MCF 10A (cell line): ENCODE results near the gene PNPLA8.

- PRO-cap = no peak
- RRBS = no CpG with 5 or more reads among the region's 6 CpGs
Measured at GRCh38 chr7:107387447-107388077, 82.3 kb upstream of the GPR22 start.

- PRO-cap = no peak
- RRBS = no CpG with 5 or more reads among the region's 1 CpG
Measured at GRCh38 chr7:107491056-107491872, 21.4 kb downstream of the GPR22 start.

DNA sequence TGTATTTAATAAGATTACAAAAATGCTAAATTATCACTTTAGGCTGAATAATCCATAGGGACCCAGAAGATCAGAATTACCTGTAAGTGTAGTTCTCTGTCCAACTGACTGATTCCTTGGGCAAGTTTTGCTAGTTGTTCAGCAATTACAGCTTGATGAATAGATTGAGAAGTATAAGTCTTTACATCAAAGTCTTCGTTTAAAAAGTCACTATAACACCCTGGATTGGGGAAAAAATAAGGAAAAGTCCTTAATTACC, 5.9 kb downstream of the COG5 start:
- PRO-cap = no peak
- RRBS = no CpG with 5 or more reads among the region's 1 CpG

DNA sequence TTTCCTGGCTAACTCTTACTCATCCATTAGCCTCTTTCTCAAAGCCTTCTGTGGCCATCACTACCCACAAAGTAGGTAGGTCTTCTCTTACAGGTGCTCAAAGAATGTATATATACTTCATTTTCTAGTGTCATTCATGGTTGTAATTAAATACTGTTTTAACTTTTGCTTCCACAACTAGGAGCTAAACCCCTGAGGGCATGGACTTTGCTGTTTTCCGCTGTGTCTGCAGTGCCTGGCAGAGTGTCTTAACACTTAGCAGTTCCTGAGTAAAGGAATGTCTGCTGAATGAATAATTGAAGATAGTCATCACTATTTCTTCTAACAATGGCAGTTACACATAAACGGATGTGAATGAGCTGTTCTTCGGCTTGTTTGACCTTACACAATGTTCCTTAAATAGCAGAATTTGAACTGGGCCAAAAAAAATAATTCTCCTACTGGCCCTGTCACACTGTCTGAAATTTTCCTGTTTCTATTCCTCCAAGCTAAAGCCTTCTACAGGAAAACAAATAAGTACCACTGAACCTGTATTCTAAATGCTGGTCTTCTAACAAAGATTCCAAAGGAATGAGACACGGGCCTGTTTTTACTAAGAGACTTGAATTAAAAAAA, 15.2 kb downstream of the BCAP29 start:
- PRO-cap = no peak
- RRBS = no CpG with 5 or more reads among the region's 4 CpGs

DNA sequence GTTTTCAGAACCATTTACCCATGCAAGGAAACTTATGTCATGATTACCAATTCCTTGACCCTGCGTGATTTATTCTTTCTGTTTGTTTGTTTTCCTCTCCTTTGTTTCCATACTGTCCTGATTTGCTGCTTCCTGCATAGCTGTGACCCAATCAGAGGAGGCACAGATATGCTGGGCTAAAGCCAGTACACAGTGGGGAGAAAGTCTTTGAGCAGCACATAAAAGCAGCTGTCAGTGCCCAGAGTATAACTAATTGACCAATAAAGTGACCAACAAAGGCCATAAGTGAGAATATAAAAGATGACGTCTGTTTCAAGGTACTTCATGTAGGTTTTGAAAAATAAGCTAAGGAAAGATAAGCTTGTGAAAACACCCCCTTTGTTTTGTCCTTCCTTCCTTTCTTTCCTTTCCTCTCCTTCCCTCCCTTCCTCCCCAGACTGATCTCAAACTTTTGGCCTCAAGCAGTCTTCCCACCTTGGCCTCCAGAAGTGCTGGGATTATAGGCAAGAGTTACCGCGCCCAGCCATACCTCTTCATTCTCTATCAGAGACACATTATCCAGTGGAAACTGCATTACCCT, 16.9 kb downstream of the BCAP29 start:
- PRO-cap = no peak
- RRBS = no CpG with 5 or more reads among the region's 4 CpGs

DNA sequence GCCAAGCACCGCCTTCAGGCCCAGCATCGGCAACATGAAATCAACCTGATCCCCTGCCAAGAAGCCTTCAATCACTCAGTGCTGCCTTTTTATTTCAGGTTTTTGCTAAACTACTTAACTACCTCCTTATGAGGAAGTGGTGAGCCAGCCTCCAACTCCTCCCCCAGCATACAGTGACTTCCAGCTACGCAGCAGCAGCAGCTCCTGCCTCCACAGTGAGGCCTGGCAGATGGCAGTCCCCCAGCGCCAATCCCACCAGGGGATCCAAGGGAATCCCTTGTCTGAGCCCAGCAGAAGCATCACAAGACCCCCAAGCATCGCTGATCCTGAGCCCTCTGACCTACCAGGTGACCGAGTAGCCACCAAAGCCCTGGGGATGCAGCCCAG, 31.9 kb upstream of the SLC26A4 start:
- PRO-cap = no peak
- RRBS = no CpG with 5 or more reads among the region's 6 CpGs

GRCh38 chr7:107785883-107786416, 17.1 kb downstream of the SLC26A3 start:
- PRO-cap = no peak
- RRBS = no CpG with 5 or more reads among the region's 3 CpGs

GRCh38 chr7:107946698-107947346, 55.8 kb downstream of the DLD start:
- PRO-cap = no peak
- RRBS = no CpG with 5 or more reads among the region's 8 CpGs

DNA sequence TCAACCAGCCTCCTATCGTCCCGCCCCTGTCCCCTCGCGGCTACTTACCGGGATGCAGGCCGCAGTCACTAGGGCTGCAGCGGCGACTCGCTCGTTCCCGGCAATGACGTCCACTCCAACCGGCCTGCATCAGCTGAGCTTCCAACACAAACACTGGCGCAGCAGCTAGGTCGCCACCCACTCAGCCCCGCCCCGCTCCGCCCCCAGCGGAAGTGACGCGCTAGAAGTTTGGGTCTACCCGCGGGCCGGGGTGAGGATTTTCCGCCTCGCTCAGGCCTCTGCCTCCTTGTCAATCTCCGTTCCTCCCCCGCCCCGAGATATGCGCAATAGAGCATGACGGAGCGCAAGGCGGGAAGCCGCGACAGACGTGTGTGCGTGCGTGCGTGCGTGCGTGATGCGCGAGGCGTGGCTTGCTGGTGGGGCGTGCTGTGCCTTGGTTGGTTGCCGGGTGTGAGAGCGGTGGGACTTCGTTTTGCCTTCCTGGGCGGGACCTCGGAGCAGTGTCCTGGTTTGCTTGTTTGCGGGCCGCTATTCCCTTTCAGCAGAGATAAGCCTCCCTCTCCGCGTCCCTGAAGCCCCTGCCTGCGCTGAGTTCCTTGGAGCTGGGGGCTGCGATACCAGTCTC, at the start of gene PNPLA8:
Gene PNPLA8 (minus strand): TSS at position 155 of the 625 bp plus-strand sequence.
- PRO-cap = bidirectional peak, plus-strand start at position 470 of the sequence, minus-strand start at position 105 of the sequence
- RRBS = under 1% methylated on average over 11 of the region's 56 CpGs

- PRO-cap = no peak
- RRBS = no CpG with 5 or more reads among the region's 4 CpGs
Measured at GRCh38 chr7:108575004-108576074, 5.7 kb downstream of the DNAJB9 start.

DNA sequence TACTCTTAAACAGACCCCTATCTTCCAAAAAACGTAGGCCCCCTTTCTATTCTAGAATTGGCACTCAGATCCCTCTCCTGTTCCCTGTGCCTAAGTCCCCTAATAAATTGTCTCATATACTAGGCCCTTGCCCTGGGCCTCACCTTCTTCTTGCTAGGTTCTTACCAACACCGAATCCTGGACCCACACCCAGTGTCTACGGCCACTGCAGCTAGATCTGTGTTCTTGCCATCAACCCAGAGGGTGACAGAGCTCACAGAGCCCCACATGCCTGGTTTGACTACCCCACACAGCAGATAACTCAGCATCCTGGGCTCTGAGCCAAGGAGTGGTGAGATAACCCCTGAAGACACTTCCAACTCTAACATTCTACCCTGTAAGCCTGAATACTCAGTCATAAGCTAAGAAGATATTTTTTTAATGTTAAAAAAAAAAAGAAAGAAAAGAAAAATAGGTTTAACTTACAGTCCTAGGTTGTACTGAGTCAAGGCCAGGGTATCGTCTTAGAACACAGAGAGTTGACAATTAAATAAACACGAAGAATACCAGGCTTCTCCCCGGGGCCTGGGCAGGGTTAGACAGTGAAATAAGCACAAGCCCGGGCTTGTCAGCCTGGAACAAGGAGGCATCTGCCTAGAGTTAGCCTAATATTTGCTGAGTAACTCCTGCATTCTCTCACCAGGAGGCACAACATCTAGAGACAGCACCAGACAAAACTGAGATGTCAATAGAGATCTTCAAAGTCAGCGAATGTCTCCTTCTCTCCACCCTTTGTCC, 556.6 kb upstream of the LRRN3 start:
- PRO-cap = bidirectional peak, plus-strand start at position 364 of the sequence, minus-strand start at position 298 of the sequence; bidirectional peak, plus-strand start at position 665 of the sequence, minus-strand start at position 631 of the sequence
- RRBS = no CpG with 5 or more reads among the region's 8 CpGs

DNA sequence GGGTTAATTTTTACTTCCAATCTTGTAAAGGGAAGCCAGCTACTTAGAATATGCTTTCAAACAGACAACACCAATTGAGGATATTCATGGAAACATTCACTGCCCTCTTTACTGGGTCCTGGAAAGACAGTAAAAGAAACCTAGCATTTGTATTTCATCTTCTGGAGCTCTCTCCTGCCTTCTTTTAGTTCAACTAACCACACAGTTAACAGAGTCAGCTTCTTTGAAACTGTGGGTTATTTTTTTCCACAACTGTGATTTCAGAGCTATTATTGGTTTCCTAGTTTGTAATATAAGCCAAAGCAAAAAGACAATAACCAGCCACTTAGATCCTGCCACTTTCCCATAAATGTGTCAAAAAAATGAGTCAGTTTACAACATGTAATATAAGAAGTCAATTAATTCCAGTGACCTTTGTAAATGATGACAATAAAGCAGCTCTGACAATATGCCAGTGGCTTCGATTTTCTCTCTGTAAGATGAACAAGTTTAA, 1.8 kb downstream of the LRRN3 start:
- PRO-cap = no peak
- RRBS = no CpG with 5 or more reads among the region's 1 CpG

GRCh38 chr7:111226160-111226560, 135.2 kb downstream of the LRRN3 start:
- PRO-cap = no peak
- RRBS = no CpG with 5 or more reads among the region's 6 CpGs

- PRO-cap = no peak
- RRBS = no CpG with 5 or more reads among the region's 2 CpGs
Measured at GRCh38 chr7:111315704-111316124, 224.8 kb downstream of the LRRN3 start.

GRCh38 chr7:111344040-111344828, 218.1 kb downstream of the IMMP2L start:
- PRO-cap = no peak
- RRBS = no CpG with 5 or more reads among the region's 2 CpGs

- PRO-cap = no peak
- RRBS = no CpG with 5 or more reads among the region's 5 CpGs
Measured at GRCh38 chr7:111399908-111400801, 162.1 kb downstream of the IMMP2L start.

DNA sequence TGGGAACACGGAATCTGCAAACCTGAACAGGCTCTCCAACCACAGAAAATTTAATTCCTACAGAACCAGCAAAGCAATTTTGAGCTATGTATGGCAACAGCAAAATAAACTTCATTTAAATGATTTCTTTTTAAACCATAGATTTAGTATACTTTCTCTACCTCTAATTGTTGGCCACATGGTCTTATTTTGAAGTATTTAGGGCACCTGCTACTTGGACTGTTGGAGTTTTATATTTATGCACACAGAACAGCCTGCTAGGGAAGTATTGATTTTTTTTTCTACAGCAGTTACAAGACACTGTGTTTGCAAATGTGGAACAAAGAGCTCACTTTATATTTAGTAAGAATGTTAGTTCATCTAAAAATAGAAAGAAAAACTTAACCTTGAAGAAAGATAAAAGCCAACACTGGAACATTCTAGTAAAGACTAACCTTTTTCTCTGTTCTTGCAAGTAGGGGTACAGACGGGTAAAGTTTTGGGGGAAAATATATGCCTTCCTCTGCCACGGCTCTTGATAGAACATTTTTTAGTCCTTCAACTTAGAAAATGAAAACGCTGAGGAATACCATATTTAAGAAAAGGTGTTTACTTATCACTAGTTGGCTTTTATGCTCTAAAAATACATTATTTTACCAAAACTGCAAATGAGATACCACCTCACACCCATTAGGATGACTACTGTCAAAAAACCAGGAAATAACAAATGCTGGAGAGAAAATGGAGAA, 241.1 kb upstream of the IMMP2L start:
- PRO-cap = no peak
- RRBS = no CpG with 5 or more reads among the region's 4 CpGs

- PRO-cap = no peak
- RRBS = no CpG with 5 or more reads among the region's 2 CpGs
Measured at GRCh38 chr7:111817951-111818536, 255.8 kb upstream of the IMMP2L start.

DNA sequence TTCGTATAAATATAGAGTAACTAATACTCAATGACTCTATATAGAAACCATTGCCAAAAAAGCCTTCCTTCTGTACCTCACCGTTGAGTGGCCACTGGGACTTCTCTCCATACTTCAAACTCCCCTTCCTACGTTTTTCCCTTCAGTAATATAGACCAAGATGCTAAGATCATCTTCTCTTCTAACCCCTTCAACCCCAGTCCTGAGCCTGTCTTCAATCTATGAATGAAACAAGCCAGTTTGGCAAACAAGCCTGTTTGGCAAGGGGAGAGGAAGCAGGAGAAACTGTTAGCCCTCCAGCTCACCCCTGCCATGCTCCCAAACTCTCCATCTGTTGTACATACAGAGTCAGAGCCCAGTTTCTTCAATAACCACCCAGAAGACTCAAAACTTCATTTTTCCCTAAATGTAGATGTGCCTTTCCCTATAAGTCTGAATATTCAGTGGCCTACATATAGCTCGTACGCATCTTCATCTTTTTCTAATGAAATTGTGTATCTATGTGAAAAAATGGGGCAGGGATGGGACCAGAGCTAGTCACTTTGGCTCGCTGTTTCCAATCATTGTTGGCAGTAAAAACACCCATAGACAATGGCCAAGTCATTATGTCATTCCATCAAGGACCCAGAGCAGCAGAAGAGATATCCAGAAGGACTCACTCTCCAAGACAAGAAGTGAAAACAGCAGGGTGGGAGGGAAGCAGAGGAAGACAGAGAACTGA, 87.5 kb downstream of the DOCK4 start:
- PRO-cap = no peak
- RRBS = no CpG with 5 or more reads among the region's 6 CpGs

GRCh38 chr7:112349281-112350206, 100.7 kb upstream of the IFRD1 start:
- PRO-cap = no peak
- RRBS = no CpG with 5 or more reads among the region's 4 CpGs